GM12878 (cell line): ENCODE measurements around a stretch of chr15.

DNA sequence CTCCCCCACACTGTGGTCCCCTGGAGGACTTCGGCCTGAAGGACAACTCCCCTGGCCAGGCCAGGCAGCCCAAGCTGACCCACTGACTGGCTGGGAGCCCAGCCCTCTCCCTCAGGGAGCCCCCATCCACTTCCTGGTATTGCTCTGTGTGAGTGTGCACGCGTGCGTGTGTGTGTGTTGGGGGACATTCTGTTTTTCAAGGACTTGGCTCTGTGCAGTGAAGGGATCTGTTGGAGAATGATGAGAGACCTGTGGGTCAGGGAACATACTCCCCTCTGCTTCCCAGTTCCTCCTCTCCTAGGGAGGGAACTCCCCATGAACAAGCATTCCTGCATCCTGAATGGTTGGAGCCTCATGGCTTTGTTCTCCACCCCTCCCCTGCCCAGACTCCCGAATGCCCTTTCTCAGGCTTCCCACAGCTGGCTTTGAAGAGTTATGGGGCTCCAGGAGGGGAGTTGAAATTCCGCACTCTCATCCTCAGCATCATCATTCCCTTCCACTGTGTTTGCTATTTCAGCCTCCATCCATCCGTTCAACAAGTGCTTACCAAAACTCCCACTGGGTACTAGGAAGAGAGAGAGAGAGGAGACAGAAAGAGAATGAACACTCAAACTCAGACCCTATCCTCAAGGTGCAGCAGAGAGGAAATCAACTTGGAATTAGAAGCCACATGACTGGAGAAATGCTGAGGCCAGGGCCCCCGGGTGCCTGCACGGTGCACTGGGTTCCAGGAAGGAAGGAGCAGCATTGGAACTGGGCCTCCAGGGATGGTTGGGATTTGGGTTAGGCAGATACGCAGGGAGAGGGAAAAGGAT is 29.8 kb downstream of the CORO2B start:
- RAMPAGE, long total RNA = no peak
- RRBS, 2 experiments = no CpG with 5 or more reads among the region's 10 CpGs
CAGE:
- cytosol, long polyA minus RNA = no peak
- cytosol, long polyA plus RNA = no peak
- long polyA plus RNA = no peak
- nucleolus, long total RNA = no peak
- nucleus, long polyA plus RNA = no peak
- nucleus, long total RNA = no peak

- RAMPAGE, long total RNA = no peak
- RRBS, 2 experiments = no CpG with 5 or more reads among the region's 5 CpGs
CAGE:
- cytosol, long polyA minus RNA = no peak
- cytosol, long polyA plus RNA = no peak
- long polyA plus RNA = no peak
- nucleolus, long total RNA = no peak
- nucleus, long polyA plus RNA = no peak
- nucleus, long total RNA = no peak
Measured at GRCh38 chr15:68618326-68618879, 39.6 kb downstream of the CORO2B start.

DNA sequence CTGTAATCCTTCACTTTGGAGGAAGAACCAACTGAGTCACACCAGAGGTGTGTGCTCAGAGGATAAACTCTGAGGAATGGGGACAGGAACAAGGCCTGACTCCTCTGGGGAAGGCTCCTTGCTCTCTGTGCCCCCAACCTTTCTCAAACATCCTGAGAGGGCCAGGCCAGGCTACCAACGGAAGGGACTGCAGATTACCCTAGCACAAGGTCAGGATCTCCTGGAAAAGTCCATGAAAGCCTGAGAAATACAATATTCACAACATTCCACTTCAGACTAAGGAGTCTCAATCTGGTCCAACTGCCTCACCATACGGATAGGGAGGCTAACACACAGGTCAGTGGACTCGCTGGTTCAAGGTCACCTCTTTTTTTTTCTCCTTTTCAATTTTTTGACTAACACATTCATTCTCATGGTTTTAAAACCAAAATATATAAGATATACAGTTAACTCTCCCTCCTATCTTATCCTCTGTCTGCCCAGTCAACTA is 18.9 kb downstream of the ANP32A start:
- RAMPAGE, long total RNA = no peak
- RRBS, 2 experiments = no CpG with 5 or more reads among the region's 3 CpGs
CAGE:
- cytosol, long polyA minus RNA = no peak
- cytosol, long polyA plus RNA = no peak
- long polyA plus RNA = no peak
- nucleolus, long total RNA = no peak
- nucleus, long polyA plus RNA = no peak
- nucleus, long total RNA = no peak

DNA sequence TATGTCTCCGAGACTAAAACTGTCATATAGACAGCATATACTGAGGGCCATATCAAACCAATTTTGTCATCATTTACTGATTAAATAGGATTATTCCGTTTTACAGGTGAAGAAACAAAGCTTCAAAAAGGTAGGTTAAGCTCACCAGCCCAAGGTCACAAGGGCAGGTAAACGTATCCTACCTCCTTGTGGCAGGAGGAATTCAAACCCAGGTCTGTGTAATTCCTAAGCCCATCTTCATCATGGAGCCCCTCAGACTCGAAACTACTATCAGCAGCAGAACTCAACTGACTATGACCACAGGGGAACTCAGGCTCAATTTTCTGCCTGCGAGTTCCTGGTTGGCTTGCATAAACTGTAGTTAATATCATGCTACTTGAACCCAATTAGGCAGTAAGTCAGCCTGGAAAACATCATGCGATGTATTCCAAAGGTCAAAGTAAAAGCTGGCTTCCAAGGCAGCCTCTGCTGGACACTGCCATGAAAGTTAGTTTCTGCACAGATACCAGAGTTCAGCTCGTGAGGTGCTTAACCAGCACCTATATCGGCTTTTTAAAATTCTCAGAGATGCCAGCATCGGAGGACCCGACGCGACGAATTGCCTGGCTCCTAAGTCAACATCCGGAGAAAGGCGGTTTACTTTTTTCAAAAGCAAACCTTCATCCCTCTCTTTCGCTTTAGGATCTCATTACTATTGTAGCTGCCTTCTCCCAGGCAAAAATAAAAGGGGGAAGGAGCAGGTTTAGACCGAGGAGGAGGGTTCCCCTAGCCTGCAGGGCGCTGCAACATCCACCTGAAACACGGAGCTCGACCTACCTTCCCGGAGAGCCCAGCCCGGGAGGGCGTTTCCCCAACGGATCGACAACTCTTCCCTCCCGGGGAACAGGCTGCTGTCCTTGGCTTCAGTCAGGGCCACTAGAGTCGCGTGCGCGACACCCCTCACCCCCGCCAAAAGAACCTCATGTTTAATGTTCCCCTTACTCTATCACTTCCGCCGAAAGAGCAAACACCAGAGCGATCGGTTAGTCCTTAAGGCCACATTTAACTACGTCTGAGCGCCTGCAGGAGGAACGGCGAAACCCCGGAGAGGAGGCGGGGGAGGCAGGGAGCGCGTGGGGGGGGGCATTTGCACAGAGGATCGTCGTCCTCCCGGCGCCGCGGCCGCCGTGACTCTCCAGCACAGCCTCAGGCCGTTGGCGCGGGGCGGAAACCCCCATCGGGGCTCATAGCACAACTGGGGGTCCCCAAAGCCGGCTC is 3.7 kb downstream of the ANP32A start:
- RAMPAGE, long total RNA = no peak
- RRBS, 2 experiments = 0 to under 1% methylated on average over 7 to 14 of the region's 57 CpGs
CAGE:
- cytosol, long polyA minus RNA = no peak
- cytosol, long polyA plus RNA = no peak
- long polyA plus RNA = no peak
- nucleolus, long total RNA = no peak
- nucleus, long polyA plus RNA = no peak
- nucleus, long total RNA = no peak

GRCh38 chr15:68819689-68820243 is 929 bp downstream of the ANP32A start:
- RAMPAGE, long total RNA = no peak
- RRBS, 2 experiments = 1 to 3% methylated on average over 1 to 3 of the region's 33 CpGs
CAGE:
- cytosol, long polyA minus RNA = no peak
- cytosol, long polyA plus RNA = no peak
- long polyA plus RNA = no peak
- nucleolus, long total RNA = no peak
- nucleus, long polyA plus RNA = no peak
- nucleus, long total RNA = no peak

GRCh38 chr15:68820954-68821710 is 437 bp upstream of the ANP32A start:
- RAMPAGE, long total RNA = no peak
- RRBS, 2 experiments = under 1 to 1% methylated on average over 41 to 44 of the region's 79 CpGs
CAGE:
- cytosol, long polyA minus RNA = no peak
- cytosol, long polyA plus RNA = no peak
- long polyA plus RNA = no peak
- nucleolus, long total RNA = no peak
- nucleus, long polyA plus RNA = no peak
- nucleus, long total RNA = no peak

GRCh38 chr15:69031515-69031768 is 16.9 kb downstream of the NOX5 start:
- RAMPAGE, long total RNA = no peak
- RRBS, 2 experiments = no CpG with 5 or more reads among the region's 23 CpGs
CAGE:
- cytosol, long polyA minus RNA = no peak
- cytosol, long polyA plus RNA = no peak
- long polyA plus RNA = no peak
- nucleolus, long total RNA = no peak
- nucleus, long polyA plus RNA = no peak
- nucleus, long total RNA = no peak

GRCh38 chr15:69073935-69074845 is 59.7 kb downstream of the NOX5 start:
- RAMPAGE, long total RNA = no peak
- RRBS, 2 experiments = 11 to 43% methylated on average over 11 of the region's 48 CpGs
CAGE:
- cytosol, long polyA minus RNA = no peak
- cytosol, long polyA plus RNA = no peak
- long polyA plus RNA = no peak
- nucleolus, long total RNA = no peak
- nucleus, long polyA plus RNA = no peak
- nucleus, long total RNA = no peak

- RAMPAGE, long total RNA = no peak
- RRBS, 2 experiments = no CpG with 5 or more reads among the region's 6 CpGs
CAGE:
- cytosol, long polyA minus RNA = no peak
- cytosol, long polyA plus RNA = no peak
- long polyA plus RNA = no peak
- nucleolus, long total RNA = no peak
- nucleus, long polyA plus RNA = no peak
- nucleus, long total RNA = no peak
Measured at GRCh38 chr15:69074846-69075290, 60.4 kb downstream of the NOX5 start.

GRCh38 chr15:69083936-69084647 is 69.6 kb downstream of the NOX5 start:
- RAMPAGE, long total RNA = no peak
- RRBS, 2 experiments = no CpG with 5 or more reads among the region's 4 CpGs
CAGE:
- cytosol, long polyA minus RNA = no peak
- cytosol, long polyA plus RNA = no peak
- long polyA plus RNA = no peak
- nucleolus, long total RNA = no peak
- nucleus, long polyA plus RNA = no peak
- nucleus, long total RNA = no peak

- RAMPAGE, long total RNA = no peak
- RRBS, 2 experiments = no CpG with 5 or more reads among the region's 2 CpGs
CAGE:
- cytosol, long polyA minus RNA = no peak
- cytosol, long polyA plus RNA = no peak
- long polyA plus RNA = no peak
- nucleolus, long total RNA = no peak
- nucleus, long polyA plus RNA = no peak
- nucleus, long total RNA = no peak
Measured at GRCh38 chr15:69128849-69129397, 31.5 kb upstream of the GLCE start.

- RAMPAGE, long total RNA = no peak
- RRBS, 2 experiments = no CpG with 5 or more reads among the region's 5 CpGs
CAGE:
- cytosol, long polyA minus RNA = no peak
- cytosol, long polyA plus RNA = no peak
- long polyA plus RNA = no peak
- nucleolus, long total RNA = no peak
- nucleus, long polyA plus RNA = no peak
- nucleus, long total RNA = no peak
Measured at GRCh38 chr15:69181349-69182151, 21.1 kb downstream of the GLCE start.

DNA sequence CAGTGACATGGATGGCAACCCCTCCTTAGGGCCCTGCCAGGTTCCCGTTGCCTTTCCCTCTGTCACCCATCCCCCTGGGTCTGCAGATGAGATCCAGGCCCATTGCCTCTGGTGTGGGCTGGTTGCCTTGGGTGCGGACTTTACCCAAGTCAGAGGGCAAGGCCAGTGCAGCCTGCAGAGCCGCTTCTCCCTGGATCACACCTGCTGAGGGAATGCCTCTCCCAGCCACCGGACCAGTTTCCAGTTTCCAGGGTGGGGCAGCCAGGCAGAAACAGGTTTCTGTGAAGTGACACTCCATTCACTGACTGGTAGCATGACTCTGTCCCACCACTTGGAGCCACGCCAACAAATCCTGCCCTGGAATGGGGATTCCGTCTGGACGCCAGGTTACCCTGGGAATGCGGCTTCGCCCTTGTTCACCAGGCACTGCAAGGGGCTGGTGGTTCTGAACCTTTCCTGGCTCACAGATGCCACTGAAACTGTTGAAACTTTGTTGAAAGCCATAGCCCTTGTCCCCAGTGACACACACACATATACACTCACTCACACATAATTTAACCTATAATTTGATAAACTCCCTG is 30.1 kb downstream of the PAQR5 start:
- RAMPAGE, long total RNA = no peak
- RRBS, 2 experiments = no CpG with 5 or more reads among the region's 9 CpGs
CAGE:
- cytosol, long polyA minus RNA = no peak
- cytosol, long polyA plus RNA = no peak
- long polyA plus RNA = no peak
- nucleolus, long total RNA = no peak
- nucleus, long polyA plus RNA = no peak
- nucleus, long total RNA = no peak

- RAMPAGE, long total RNA = no peak
- RRBS, 2 experiments = no CpG with 5 or more reads among the region's 13 CpGs
CAGE:
- cytosol, long polyA minus RNA = no peak
- cytosol, long polyA plus RNA = no peak
- long polyA plus RNA = no peak
- nucleolus, long total RNA = no peak
- nucleus, long polyA plus RNA = no peak
- nucleus, long total RNA = no peak
Measured at GRCh38 chr15:69467589-69468150, 15.1 kb downstream of the RPLP1 start.

- RAMPAGE, long total RNA = no peak
- RRBS, 2 experiments = no CpG with 5 or more reads among the region's 4 CpGs
CAGE:
- cytosol, long polyA minus RNA = no peak
- cytosol, long polyA plus RNA = no peak
- long polyA plus RNA = no peak
- nucleolus, long total RNA = no peak
- nucleus, long polyA plus RNA = no peak
- nucleus, long total RNA = no peak
Measured at GRCh38 chr15:69482689-69483188, 30.1 kb downstream of the RPLP1 start.

DNA sequence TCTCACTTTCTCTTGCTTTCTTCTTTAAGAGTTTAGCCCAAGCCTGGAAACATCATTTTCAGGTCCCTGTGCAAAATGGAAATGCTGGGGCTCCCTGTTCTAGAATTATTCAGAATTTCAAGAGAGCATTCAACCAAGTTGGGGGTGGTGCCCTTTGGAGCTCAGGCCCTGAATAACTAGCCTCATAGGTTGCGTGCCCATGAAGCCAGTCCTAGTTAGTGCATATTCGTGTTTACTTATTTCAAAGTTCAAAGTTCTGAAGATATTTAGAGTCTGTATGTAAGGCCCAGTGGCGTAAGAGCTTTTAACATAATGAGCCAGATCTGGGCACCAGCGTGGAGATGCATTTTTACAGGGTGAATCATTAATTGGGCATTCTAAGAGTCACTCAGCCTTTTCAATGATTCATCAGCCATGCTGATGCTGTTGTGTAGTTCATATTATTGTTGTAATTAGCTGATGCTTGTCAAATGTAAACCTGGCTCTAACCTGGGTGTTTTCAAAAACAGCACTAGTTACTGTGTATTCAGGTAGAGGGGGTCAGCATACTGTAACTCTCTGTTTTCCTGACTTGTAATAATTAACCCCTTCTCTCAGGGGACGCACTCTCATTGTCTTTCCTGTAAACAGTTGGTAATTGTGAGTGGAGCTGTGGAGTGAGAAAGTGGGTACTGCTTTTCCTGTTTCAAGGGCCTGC is 104.8 kb downstream of the RPLP1 start:
- RAMPAGE, long total RNA = no peak
- RRBS, 2 experiments = no CpG with 5 or more reads among the region's 5 CpGs
CAGE:
- cytosol, long polyA minus RNA = no peak
- cytosol, long polyA plus RNA = no peak
- long polyA plus RNA = no peak
- nucleolus, long total RNA = no peak
- nucleus, long polyA plus RNA = no peak
- nucleus, long total RNA = no peak

DNA sequence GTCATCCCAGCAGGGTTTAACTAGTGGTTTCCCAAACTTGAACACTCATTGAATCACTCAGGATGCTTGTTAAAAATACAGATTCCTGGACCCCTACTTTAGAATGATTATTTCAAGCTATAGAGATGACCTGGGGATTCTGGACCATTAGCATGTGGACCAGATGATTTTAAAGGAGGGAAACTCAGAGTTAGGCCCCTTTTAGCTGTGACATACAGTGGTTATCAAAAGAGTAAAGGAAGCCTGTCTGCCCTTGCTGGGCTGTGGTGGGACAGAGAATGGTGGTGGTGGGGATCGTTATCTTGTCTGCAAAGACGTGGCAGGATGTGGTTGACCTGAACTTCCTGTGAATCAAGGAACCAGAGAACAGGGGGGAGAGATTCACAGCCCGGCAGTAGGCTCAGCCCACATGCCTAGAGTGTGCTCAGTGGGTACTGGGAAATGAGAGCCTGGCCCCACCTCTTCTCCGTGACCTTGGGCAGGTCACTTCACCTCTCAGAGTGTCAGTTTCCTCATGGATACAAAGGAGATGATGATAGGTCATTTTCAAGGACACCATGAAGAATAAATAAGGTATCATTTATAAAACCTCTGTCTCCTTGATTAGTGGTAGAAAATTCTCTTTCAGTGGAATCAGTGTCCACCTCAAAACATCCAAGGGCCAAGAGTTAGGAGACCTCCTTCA is 306.4 kb downstream of the RPLP1 start:
- RAMPAGE, long total RNA = no peak
- RRBS, 2 experiments = no CpG with 5 or more reads among the region's 4 CpGs
CAGE:
- cytosol, long polyA minus RNA = no peak
- cytosol, long polyA plus RNA = no peak
- long polyA plus RNA = no peak
- nucleolus, long total RNA = no peak
- nucleus, long polyA plus RNA = no peak
- nucleus, long total RNA = no peak

DNA sequence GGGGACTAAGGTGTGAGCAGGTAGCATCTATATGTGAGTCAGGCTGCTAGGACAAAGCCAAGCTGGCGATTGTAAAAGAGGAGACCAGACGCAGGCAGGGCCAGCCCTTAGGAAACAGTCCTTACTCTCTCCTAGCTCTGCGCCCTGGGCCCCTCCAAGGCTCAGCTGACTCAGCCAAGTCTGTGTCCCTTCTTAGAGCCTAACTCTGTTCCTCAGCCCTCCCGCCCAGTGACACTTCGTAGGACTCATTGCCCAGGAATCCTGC is 244.3 kb downstream of the TLE3 start:
- RAMPAGE, long total RNA = no peak
- RRBS, 2 experiments = no CpG with 5 or more reads among the region's 5 CpGs
CAGE:
- cytosol, long polyA minus RNA = no peak
- cytosol, long polyA plus RNA = no peak
- long polyA plus RNA = no peak
- nucleolus, long total RNA = no peak
- nucleus, long polyA plus RNA = no peak
- nucleus, long total RNA = no peak

- RAMPAGE, long total RNA = no peak
- RRBS, 2 experiments = no CpG with 5 or more reads among the region's 2 CpGs
CAGE:
- cytosol, long polyA minus RNA = no peak
- cytosol, long polyA plus RNA = no peak
- long polyA plus RNA = no peak
- nucleolus, long total RNA = no peak
- nucleus, long polyA plus RNA = no peak
- nucleus, long total RNA = no peak
Measured at GRCh38 chr15:69997813-69998209, 99.9 kb downstream of the TLE3 start.

DNA sequence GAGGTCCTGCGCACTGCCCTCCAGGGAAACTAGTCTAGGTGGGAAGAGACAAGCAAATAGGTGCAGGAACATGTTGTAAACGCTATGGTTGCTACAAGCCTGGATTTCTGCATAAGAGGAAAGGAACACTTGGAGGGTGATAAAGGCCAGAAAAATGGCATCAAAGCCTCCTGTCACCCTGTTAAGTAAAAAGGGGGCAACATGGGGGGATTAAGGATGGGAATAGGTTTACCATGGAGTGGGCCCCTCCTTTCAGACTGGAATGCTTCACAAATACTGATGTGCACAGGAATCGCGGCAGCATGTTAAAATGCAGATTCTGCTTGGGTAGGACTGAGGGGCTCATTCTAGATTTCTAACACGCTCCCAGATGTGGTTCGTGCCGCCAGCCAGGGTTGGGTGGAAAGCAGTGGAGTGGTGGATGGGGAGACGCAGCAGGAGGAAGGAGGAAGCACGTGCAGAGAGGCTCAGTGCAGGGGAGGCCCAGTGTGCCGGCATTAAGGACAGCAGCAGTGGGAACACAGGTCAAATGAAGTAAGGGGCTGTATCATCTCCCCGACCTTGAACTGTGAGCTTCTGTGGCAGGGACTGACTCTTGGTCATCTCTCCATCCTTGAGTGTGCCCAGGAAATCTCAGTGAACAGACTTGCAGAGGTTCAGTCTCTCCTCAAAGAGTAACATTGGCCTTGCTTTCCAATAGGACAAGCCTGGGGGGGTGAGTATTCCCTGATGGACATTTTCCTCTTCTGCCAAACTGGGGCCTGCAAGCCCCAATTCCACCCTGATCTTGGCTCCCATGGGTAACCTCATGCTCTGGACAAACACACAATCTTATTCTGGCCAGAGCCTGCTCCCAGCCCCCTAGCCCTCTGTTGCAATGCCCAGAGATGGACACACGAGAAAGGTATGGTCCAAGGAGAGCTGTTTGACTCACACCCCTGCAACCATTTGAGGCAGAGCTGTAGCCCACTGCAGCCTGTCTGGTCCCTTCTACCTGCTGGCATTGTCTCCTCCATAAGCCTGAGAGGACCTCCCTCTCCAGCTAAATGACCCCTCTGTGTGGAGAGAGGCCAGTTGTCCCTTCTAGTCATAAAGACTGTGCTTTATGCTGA is 51.1 kb downstream of the TLE3 start:
- RAMPAGE, long total RNA = no peak
- RRBS, 2 experiments = no CpG with 5 or more reads among the region's 12 CpGs
CAGE:
- cytosol, long polyA minus RNA = no peak
- cytosol, long polyA plus RNA = no peak
- long polyA plus RNA = no peak
- nucleolus, long total RNA = no peak
- nucleus, long polyA plus RNA = no peak
- nucleus, long total RNA = no peak